Tibial artery (tissue), 1 donor: ENCODE measurements around a stretch of chr16.

- PRO-cap: no peak
These were observed 23.6 kb upstream of the USP7 start for GRCh38 chr16:8987215-8987741.

GRCh38 chr16:9008424-9009164, 44.9 kb upstream of the USP7 start:
- PRO-cap: no peak

DNA sequence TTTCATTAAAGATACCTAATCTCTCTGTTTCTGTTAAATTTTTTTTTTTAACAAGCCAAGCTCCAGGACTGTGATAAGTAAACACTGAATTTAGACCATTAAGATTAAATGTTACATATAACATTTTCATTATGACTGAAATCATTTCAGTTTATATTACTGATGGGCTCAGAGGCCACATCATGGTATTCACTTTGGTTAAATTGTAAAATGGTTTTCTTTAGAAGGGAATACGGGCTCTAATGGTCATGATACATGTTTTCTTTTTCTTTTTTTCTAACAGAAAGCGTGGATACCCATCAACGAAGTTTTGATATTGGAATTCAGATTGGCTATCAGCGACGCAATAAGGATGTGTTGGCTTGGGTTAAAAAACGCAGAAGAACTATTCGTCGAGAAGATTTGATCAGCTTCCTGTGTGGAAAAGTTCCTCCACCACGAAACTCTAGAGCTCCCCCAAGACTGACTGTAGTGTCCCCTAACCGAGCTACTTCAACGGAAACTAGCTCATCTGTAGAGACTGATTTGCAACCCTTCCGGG, 11.3 kb downstream of the HAPSTR1 start:
- PRO-cap: no peak

GRCh38 chr16:9369981-9370570, 278.6 kb downstream of the HAPSTR1 start:
- PRO-cap: no peak

DNA sequence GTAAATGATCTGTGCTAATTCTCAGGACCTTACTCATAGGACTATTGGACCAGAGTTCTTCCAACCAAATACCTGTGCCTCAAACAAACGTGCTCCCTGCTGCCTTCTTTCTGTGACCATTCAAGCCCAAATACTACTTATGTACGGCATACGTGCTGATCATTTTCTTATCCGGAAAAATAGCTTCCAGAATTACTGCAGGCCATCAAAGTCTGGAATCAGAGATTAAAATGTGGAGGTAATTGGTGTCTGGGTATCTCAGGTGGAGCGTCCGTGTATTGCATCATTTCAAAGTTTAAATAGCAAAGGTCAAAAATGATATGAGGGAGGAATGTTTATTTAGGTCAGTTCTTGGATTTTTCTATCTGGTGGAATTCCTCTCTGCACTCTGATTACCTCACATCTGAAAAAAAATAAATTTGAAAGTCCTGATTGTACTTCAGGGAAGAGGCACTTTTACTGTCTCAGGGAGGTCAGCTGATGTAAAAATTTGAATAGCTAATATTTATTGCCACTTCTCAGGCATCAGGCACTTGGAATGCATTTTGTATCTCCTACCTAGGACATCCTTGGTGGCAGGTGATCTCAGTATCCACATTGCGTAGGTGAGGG, 454.0 kb downstream of the HAPSTR1 start:
- PRO-cap: no peak

GRCh38 chr16:10313030-10313594, 72.7 kb upstream of the ATF7IP2 start:
- PRO-cap: no peak

DNA sequence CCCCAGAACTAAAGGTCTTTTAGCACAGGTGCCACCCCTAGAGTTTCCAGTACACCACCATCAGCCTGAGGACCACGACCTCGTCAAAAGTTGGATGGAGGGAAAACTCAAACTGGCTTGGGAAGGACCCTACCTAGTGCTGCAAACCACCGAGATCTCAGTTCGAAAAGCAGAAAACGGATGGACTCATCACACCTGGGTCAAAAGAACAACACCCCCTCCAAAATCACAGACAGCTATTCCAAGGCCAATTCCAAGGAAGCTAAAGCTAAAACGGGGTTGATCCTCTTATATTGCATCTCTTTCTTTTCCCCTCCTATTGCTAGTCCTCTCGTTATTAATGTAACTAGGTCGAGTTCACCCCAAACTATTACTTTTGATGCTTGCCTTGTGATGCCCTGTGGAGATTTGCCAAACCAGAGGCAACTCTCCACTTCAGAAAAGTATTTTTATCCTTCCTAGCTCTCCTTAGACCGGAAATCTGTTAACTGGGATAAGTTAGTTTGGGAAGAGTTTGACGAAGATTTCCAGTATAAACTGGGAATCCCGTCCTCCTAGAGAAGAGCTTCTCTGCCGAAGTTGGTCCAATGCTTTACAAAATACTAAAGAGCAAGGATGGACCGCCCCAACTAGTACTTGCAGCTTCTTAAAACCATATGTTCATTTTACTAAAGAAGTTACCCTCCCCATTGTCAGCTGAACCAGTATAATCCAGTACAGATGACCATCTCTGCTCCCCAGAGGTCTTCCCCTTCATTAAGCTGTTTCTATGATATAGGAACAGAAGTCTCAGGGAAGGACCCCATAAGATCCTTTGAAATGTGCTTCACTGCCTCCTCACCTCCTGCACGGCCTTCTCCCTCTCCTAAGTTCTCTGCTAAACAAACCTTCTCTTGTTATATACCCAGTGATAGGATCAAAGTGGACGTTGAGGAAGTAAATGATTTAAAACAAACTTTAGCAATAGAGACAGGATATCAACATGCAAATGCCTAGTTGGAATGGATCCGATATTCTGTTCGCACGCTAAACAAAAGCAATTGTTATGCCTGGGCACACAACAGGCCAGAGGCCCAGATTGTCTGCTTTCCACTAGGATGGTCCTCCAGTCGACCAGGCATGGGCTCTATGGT, 87.9 kb downstream of the EMP2 start:
- PRO-cap: no peak

- PRO-cap: no peak
These were observed 24.1 kb downstream of the EMP2 start for GRCh38 chr16:10556102-10556814.

- PRO-cap: no peak
These were observed 15.3 kb downstream of the EMP2 start for GRCh38 chr16:10565103-10565553.

- PRO-cap: no peak
These were observed 38.4 kb upstream of the EMP2 start for GRCh38 chr16:10618729-10619268.

DNA sequence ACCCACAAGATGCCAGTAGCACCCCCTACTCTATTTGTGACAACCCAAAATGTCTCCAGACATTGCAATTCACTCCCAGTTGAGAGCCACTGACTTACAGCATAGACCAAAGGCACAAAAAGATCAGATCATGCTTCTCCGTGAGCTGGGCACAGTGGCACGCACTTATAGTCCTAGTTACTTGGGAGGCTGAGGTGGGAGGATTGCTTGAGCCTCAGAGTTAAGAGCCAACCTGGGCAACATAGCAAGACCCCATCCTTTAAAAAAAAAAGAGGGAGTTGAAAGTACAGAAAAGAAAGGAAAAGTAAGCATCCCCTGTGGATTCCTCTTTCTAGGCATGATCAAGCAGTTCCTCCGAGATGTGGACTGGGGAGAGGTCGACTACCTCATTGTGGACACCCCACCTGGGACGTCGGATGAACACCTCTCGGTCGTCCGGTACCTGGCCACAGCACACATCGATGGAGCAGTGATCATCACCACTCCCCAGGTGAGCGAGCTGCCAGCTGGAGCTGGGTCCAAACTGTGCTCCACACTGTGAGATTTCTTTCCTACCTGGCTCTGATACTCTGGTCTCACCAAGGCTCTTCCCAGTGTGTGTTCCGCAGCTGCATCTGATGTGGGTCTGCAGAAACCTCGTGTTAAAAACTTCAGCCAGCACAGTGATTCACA, 14.0 kb downstream of the NUBP1 start:
- PRO-cap: no peak

DNA sequence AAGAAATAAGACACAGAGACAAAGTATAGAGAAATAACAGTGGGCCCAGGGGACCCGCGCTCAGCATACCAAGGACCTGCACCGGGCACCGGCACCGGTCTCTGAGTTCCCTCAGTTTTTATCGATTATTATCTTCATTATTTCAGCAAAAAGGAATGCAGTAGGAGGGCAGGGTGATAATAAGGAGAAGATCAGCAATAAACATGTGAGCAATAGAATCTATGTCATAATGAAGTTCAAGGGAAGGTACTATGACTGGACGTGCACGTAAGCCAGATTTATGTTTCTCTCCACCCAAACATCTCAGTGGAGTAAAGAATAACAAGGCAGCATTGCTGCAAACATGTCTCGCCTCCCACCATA, 10.9 kb upstream of the TVP23A start:
- PRO-cap: no peak

DNA sequence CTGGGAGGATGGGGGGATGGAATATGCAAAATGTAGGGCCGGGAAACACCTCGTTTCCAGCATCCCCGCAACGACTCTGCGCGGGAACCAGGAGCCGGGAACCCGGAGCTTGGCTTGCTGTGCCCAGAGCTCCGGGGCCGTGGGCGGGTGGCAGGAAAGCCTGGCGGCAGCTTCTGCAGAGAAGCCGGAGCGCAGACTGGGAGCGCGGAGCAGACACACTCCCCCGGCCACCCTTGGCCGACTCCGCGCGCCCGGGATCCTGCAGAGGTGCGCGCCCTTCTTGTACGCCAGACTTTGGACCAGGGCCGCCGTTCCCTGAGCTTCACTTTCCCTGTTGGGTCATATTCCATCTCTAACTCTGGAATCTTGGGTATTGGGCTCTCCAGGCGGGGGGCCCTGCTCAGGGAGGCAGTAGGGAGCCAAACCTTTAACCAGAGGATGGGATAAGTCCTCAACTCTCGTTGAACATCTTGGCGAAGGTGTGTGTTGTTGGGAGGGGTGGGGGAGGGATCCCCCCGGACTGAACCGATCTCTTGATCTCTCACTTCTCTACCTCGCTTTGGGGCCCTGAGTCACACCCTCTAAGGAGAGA, 2.2 kb downstream of the CIITA start:
- PRO-cap: no peak

GRCh38 chr16:11010554-11011296, 66.4 kb downstream of the CLEC16A start:
- PRO-cap: no peak

- PRO-cap: no peak
These were observed 124.3 kb downstream of the SOCS1 start for GRCh38 chr16:11131750-11132079.

GRCh38 chr16:11162853-11163465, 93.0 kb downstream of the SOCS1 start:
- PRO-cap: no peak

- PRO-cap: no peak
These were observed 42.5 kb downstream of the SOCS1 start for GRCh38 chr16:11213532-11213790.

DNA sequence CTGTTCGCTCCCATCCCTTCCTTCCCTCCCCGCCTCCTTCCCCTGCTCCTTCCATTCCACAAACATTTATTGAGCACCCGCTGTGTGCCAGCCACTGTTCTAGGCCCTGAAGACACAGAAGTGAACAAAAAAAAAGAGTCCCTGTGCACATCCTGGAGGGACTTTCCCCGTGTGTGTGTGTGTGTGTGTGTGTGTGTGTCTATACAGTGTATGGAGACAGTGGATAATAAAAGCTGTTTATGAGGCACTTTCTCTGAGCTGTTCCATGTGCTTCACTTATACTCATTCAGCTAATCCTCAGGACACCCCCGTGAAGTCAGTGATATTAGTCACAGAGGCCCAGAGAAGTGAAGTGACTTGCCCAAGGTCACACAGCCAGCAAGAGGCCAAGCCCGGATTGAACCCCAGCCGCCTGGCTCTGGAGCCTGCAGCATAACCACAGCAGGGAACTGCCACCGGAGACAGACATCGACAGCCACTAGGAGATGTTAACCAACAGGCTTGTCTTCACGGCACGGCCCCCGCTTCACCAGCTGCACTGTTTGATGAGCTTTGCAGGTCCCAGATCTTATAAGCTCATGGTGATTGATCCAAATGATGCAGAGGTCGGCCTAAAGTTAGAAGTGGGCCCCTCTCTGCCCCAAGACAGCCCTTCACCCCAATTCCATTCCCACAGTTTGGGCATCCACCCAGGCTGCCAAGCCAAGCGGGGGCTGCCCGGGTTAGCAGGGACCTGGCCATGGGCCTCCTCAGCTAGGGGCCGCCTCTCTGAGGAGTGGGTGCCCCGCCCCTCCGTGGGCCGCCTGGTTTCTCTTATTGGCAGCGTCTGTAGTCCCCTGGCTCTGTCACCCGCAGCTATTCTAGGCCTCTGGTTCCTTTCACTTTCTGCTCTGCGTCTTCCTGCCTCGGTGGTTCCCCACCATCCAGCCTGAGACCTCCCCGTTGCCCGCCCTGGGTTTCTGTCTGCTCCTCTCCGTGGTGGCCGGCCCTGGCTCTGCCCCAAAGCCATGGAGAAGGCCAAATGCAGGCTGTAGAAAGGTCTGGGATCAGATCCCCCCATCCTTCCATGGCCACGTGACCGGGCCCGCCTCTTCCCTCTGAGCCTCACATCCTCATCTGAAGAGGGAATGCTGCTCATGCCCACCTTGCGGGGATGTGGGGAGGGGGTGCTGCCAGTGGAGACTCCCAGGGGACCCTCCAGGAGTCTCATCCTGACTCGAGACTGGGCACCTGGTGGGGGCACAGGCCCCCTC, 30.9 kb downstream of the SOCS1 start:
- PRO-cap: no peak

DNA sequence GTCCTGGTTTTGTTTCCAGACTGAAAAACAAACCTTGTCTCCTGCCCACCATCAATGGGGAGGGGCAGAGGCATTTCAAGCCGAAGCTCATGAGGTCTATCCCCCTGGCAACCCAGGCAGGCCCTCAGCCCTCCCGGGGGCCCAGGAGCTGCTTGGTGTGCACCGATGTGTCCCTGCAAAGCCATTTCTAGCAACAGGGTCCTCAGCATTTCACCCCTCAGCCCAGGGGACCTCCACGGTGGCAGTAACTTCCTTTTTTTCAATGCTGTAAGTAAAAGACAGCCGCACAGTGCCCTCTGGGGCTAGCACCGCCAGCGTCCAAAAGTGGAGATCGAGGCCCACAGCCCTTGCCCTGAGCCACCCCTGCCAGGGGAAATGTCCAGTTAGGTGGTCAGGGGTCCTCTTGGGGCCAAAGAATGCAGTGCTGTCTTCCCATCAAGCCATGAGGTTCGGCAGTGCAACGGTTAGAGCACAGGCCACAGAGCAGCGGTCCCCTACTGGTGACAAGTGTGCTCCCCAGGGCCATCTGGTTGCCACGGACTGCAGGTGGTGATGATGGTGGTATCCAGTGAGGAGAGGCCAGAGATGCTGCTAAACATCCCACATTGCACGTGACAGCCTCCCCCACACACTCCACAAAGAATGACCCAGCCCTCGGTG, 20.2 kb downstream of the ENSG00000188897 start:
- PRO-cap: no peak

DNA sequence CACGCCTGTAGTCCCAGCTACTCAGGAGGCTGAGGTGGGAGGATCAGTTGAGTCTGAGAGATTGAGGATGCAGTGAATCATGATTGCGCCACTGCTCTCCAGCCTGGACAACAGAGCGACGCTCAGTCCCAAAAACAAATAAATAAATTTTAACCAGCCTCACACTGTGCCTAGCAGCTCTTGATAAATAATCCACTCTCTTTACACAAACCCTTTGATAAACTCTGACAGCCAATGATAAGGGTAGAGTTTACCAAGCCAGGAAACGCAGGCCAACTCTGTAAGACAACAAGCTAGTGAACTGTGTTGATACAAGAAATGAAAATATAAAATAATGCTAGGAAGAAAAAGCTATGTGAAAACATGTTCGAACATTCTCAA, 27.0 kb upstream of the ENSG00000188897 start:
- PRO-cap: no peak